ENCODE results near the genes LSM12, MEIOC and DBF4B.

- PRO-cap = no peak
- RAMPAGE, long total RNA = no peak
Measured at GRCh38 chr17:44008952-44009482, 4.6 kb downstream of the NAGS start.

GRCh38 chr17:44011563-44012064 lies 3.1 kb downstream of the TMEM101 start:
- PRO-cap = no peak
- RAMPAGE, long total RNA = no peak

- PRO-cap = no peak
- RAMPAGE, long total RNA = no peak
Measured at GRCh38 chr17:44065514-44065907, 960 bp downstream of the LSM12 start.

GRCh38 chr17:44065908-44067056 lies at the start of gene LSM12:
LSM12 (minus strand) TSS chr17:44066671.
- PRO-cap = no peak
- RAMPAGE, long total RNA = start-site peak on the minus strand at chr17:44066601-44066620, 166 and 92 reads in 2 replicates

DNA sequence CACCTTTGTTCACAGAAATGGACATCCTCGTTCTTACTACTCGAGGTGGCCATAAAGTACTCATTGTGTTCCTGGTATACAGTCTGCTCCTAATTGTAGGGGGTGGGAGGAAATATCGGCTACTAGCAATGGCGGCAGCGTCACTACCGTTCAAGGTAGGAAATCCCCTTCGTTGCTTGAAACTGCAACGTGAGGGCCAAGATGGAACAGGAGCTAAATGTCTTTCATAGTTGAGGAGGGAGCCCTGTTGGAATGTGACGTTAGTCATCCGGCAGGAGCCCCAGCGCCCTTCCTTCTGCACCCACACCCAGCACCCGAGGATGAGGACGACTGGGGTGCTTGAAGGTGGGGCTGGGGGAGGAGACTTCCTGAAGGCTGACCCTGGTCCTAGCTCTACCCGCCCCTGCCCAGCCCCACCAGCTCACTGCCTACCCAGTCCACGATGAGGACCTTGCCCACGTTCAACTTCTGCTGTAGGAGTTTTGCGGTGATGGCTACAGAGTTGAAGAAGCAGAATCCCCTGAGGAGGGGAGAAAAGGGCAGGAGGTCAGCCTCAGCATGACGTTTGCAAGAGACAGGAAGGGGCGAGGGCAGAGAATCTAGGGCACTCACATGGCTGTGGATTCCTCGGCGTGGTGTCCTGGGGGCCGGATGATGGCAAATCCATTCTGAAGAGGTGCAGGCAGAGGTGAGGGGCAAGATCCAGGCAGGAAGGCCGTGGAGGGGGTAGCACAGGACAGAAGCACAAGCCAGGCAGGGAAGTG lies 11.8 kb downstream of the G6PC3 start:
- PRO-cap = no peak
- RAMPAGE, long total RNA = no peak

DNA sequence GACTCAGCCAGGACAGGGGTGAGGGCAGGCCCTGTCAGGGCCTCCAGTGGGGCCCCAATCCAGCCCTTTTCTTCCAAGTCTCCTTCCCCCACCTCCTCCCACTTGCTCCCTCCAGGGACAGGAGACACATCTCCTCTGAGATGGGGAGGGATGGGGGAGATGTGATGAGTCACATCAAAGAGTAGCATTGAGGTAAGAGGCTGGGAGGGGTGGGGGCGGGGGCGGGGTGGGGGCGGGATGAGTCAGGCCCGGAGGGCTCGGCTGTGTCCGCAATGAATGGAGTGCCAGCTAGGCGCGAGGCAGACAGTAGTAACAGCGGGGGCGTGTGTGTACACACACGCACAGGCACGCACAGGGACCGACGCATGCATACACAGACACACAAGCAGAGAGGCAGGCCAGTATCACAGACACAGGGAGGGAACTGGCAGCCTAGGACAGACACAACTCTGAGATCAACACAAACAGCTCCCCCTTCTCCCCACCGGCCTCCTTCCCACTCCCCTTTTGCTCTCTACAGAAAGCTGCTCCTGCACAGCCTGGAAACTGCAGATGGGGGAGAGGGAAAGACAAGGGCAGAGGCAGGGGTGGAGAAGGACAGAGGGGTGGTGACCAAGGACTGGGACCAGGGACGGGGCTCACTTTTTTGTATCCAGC lies 16.4 kb downstream of the G6PC3 start:
- PRO-cap = no peak
- RAMPAGE, long total RNA = no peak

DNA sequence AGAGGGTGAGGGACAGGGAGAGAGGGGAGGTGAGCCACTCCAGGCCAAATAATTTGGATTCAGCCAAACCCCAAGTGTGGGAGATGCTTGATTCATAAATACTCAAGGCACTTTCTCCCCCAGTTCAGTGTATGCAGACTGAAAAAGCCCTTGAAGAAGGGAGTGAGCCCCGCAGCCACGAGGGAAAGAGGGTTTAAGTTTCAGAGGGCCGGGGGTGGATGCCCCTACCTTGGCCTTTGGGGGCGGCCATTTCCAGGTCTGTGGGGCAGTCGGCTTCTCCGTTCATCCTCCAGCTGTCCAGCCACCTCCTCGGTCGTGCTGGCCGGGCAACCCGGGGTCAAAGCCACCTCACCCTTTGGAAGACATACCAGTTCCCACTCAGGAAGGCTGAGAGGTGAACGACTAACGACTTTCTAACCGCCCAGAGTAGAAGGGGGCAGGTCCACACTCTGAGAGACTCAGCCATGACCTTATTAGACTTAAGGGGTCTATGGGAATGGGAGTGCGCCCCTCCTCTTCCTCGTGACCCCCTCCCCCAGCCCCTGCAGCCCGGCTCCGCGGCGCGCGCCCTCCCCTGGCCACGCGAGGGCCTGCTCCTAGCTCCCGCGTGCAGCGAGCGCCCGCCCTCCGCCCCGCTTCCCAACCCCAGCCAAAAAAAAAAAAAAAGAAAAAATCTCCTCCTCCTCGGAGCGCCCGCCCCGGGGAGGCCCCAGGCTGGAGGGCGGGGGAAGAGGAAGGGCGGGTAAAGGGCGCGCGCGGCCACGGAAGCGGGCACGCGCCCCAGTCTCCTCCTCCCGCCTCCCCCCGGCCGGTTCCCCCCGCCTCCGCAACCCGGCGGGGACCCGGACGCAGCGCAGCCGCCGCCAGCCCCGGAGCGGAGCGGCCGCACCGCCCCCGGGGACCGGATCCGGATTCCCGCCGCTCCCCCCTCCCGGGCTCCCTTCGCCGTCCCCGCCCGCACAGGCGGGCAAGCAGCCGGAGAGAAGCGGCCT lies 1.2 kb downstream of the UBTF start:
- PRO-cap = no peak
- RAMPAGE, long total RNA = no peak

DNA sequence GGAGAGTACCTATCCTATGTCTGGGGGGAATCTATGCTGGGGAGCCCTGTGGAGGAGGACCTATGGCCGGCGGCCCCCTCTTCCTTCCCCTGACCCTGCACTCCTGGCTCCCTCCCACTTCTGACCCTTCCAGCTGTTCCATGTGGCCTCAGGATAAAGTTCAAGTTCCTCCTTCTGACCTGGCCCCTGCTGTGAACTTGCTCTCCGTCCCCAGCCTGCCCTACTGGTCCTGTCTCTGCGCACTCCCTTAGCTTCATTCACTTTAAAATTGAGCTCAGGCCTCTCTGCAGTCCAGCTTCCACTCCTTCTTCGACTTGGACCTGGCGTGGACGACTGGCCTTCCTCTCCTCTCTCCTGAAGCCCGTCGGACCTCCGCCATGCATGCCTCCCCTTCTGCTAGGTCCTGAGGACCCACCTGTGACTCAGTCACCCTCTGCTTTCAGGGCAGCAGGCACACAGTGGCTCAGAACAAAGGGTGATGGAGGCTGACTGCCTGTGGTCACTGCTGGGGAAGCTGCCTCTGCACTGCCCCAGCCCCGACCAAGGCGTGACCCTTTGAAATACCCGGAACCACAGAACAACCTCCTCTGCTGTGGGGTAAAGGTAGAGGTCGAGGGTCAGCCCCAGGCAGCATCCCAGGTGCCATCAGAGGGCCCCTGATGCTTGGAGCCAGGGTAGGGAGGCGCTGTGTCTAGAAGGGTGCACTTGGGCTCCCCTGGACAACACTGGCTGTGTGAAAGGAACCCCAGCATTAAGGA lies 12.3 kb upstream of the SLC4A1 start:
- PRO-cap = no peak
- RAMPAGE, long total RNA = no peak

GRCh38 chr17:44362928-44363558 lies 610 bp downstream of the FAM171A2 start:
- PRO-cap = no peak
- RAMPAGE, long total RNA = no peak

DNA sequence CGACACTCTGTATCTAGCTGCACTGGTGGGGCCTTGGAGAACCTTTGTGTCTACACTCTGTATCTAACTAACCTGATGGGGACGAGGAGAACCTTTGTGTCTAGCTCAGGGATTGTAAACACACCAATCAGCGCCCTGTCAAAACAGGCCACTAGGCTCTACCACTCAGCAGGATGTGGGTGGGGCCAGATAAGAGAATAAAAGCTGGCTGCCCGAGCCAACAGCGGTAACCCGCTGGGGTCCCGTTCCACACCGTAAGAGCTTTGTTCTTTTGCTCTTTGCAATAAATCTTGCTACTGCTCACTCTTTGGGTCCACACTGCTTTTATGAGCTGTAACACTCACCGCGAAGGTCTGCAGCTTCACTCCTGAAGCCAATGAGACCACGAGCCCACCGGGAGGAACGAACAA lies 5.9 kb upstream of the FAM171A2 start:
- PRO-cap = no peak
- RAMPAGE, long total RNA = no peak

DNA sequence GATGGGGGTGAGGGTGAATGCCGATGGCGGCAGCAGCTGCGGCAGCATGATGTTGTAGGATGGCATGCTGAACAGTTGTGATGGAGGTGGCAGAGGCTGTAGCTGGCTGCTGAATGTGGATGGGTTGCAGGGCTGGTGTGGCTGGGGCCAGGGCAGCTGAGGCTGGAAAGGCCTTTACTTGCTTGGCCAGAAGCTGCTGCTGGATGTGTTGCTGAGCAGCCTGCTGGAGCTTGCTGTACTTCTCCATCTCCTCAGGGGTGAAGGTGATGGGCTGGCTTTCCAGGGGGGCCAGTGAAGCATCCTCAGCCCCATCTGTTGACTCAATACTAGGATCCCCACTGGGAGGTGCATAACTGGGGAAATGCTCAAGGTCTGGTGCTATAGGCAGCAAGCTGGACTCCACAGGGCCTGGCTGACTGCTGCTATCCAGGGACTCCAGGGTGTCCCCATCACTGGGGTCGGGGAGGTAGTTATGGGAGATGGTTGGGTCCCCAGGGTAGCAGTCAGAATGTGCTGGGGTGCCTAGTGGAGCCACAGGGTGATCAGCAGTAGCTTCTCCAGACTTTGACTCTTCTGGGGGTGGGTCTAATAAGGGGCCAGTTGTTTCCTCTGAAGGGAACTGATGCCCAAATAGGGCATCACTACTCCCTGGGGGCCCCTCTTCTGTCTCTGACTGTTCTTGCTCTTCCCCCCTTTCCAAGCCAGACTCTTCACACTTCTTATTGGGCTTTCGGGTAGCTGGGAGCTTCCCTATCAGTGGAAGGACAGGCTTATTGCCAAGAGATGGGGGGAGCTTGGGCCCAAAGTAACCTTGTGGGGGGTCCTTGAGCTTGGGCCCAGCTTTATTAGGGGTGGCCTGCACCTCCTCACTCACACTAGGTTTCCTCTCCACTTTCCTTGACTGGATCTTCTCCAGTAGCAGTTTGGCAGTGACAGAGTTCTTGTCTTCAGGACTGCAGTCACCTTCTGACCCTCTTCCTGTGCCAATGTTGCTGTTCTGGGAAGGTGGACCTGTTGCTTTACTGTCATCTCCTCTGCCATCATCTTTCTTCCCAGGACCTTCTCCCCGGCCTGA lies 8.8 kb upstream of the ITGA2B start:
- PRO-cap = no peak
- RAMPAGE, long total RNA = no peak

- PRO-cap = no peak
- RAMPAGE, long total RNA = no peak
Measured at GRCh38 chr17:44552635-44552828, 4.8 kb upstream of the FZD2 start.

GRCh38 chr17:44655916-44656613 lies at the start of gene MEIOC:
MEIOC (plus strand) TSS chr17:44656468.
- PRO-cap = no peak
- RAMPAGE, long total RNA = no peak

DNA sequence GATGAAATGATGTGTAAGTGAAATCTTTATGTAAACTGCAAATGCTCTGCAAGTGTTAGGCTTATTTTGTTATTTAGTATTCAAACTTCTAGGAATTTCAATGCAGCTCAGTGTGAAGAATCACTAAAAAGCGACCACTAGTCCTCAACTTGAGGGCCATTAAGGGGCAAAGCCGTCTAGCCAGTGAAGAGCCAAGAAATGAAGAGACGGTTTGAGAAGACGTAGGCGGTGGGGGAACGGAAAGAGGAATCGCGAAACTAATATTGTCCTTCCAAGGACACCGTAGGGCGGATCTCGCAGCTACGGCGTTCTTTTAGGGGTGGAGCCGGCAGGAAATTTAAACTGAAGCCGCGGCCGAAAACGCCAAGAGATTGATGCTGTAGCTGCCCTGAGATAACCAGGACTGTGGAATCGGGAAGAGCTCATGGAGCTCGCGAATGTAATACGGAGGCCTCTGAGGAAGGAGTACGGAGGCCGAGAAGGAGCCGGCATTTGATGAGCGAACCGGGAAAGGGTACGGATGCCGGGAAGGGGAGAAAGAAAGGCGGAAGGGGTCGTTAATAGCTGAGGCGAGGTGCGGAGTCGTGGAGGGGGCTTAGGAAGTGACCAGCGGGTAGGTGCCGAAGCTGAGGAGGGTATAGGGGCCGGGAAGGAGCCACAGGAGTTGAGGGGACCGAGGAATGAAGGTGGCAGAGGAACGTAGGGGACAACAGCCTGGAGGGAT lies at the start of gene DBF4B:
DBF4B (plus strand) TSS at position 340 of the 724 bp plus-strand sequence.
- PRO-cap = no peak
- RAMPAGE, long total RNA = no peak

DNA sequence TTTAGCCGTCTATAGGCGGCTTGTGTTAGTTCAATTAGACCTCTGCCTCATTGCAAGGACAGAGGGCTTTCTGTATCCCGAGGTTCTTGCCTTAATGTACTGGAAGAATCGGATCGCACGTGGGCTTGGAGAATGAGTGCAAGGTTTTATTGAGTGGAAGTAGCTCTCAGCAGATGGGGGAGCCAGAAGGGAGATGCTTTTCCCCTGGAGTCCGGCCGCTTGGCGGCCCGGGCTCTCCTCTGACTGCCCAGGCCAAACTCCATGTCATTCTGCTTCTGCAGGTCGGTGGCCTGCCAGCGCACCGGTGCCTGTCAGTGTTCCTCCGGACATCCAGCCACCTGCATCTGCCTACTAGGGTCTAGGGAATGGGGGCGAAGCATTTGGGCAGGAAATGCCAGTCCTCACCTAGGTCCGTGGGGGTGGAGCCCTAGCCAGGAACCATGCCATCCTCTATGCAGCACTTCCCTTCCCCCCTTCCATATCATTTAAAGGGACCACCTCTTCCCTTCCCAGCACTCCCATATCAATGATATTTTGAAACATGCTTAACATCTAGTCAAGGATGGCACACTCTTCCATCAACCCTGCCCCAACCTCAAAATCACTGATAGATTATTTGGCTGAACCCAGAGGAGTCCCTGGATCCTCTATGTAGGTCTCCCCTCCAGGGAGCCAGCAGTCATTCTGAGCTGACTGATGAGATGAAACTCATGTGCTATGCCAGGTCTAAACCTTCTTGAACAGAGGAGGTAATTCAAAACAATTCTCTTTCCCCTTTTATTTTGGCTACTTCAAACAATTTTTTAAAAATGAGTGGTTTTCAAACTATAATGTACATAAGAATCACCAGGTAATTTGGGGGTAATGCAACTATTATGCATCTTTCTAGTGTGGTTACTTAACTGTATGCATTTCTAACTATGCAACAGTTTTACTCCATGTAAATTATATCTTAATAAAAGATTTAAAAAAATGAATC lies 34.0 kb downstream of the GJC1 start:
- PRO-cap = no peak
- RAMPAGE, long total RNA = no peak

DNA sequence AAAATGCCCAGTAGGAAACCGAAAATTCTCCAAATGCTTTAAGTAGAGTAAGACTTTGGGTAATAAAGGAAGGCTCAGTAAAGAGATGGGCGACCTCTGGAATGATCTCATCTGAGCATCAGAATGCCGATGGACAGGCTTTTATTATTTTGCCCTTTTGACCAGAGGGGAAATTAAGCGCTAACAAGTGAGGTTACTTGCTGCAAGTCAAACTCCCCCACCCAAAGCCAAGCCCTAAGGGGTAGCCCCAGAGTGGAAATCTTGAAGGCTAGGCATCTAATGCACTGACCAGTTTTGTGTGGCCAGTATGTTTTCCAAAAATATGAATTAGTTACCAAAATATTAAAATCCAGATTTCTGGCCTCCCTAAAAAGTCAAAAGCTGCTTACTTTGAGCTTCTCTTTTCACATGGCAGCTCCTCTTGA lies 877 bp upstream of the GJC1 start:
- PRO-cap = no peak
- RAMPAGE, long total RNA = no peak

DNA sequence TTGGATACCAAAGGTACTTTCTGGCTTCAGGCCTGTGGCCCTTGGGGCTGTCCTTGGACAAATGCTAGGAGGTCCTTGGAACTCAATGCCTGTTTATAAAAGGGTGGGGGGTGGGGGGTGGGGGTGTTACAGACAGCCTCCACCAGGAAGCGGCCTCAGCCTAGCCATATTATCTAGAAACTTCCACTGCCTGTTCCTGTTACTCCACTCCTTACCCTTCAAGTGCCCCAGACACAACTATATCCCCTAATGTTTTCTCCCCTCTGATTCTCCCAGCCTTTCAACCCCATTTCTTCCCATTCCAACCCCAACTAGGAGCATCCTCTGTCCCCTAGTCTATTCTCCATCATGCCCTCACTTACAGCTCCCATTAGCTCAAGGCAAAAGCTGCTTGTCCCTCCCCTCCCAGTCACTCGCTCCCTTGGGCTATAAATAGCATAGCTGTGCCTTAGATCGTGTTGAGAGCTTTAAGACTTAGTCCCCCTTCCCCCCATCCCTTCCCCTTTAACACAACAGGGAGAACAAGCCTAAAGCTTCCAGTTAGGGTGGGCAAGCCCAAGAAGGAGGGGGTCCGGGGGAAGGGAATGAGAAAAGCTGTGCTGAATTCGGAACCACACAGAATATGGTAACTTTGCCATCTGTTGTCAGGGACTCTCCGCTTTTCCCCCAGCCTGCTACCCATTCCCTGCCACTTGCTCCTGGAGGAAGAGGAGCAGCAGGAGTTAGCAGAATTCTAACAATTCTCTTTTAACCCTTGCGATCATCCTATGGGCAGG lies 5.1 kb upstream of the HIGD1B start:
- PRO-cap = no peak
- RAMPAGE, long total RNA = no peak

- PRO-cap = no peak
- RAMPAGE, long total RNA = no peak
Measured at GRCh38 chr17:44850704-44851592, 3.3 kb downstream of the HIGD1B start.

GRCh38 chr17:44858973-44859850 lies 11.5 kb downstream of the HIGD1B start:
- PRO-cap = no peak
- RAMPAGE, long total RNA = no peak

DNA sequence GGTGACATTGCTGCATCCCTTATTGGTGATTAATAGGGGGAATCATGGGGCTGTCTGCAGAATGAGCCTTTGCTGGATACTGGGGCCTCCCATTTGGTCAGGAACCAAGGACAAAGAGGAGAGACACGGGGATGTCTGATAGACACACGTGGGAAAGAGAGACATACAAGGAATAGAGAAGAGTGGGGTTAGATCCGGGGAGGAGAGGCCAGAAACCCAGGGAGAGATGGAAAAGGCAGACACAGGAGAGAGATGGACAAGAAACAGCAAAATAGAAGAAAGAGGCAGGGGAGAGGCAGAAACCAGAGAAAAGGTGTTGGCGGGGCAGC lies 2.3 kb downstream of the C1QL1 start:
- PRO-cap = no peak
- RAMPAGE, long total RNA = no peak

Measured in spinal cord (tissue), 3 donors.